Pericardium (tissue), 1 donor: ENCODE results near the genes SFT2D3, POLR2D, TUBA3E and POTEE.

DNA sequence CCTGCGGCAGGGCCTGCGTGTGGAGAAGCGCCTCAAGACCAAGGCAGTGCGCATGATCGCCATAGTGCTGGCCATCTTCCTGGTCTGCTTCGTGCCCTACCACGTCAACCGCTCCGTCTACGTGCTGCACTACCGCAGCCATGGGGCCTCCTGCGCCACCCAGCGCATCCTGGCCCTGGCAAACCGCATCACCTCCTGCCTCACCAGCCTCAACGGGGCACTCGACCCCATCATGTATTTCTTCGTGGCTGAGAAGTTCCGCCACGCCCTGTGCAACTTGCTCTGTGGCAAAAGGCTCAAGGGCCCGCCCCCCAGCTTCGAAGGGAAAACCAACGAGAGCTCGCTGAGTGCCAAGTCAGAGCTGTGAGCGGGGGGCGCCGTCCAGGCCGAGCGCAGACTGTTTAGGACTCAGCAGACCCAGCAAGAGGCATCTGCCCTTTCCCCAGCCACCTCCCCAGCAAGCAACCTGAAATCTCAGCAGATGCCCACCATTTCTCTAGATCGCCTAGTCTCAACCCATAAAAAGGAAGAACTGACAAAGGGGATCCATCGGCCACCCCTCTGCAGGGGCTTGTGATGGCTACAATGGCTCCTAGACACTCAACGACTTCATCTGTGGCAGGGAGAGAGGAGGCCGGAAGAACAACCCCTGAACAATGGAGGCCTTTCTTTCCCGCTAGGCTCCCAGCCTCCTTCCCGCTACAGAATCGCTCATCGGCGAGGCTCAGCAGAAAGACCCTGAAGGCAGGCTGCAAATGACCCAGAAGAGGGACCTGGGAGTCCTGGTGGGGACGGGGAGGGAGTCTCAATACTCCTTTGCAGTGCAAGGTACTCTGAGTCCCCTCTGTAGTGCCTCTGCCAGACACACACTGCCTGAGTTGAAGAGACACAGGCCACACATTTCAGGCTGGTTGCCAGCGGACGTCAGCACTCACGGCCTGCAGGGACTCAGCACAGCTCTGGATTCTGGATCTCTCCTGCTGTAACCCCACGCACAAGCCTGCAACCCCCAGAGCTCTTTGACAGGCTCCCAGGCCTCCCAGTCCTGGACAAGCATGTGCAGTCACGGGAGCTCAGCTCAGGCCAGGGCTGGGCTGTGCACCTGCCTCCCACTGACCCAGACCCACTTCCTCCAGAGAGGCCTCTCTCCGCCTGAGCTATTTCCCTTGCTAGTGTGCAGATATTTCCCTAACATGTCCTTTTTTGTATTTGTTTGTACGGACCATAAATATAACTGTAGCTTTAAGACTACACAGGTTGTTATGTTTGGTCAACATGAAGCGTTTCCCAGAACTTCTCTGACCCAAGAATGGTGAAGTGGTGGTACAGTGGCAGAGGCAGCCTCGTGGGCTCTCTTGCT is 5.9 kb downstream of the GPR17 start:
- RRBS, result no CpG with 5 or more reads among the region's 47 CpGs

GRCh38 chr2:127656966-127657795 is 11.2 kb downstream of the GPR17 start:
- RRBS, result no CpG with 5 or more reads among the region's 27 CpGs

DNA sequence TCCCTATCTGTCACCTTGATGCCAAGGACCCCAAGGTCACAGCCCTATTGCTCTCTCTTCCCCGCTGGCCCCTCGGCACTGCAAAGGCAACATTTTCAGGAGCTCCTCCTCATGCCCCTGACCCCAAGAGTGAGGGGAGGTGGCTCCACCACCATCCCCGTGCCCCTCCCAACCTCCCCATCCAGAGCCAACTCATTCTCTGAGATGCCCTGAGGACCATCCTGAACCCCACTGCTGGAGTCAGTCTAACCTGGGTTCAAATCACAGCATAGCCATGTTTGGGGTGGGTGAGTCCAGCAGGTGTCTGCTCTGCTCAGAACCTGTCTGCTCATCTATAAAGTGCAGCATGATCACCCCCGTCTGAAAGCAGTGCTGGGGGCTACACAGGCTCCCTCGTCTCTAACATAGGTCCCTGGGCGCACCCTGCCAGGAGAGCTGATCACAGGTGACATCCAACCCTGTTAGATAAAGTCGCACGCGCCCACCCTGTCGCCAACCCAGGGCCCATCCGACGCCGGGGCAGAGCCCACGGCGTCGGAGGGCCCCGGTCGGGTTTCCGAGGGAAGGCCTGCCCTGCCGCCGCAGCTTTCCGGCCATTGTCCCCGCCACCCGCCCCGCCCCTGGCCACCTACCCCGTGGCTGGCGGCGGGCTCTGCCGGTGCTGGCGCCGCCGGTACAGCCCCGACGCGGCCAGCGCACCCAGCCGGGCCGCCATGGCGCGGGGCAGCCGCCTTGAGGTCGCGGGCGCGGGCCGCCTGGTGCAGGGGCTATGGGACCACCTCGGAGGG is 11.5 kb downstream of the LIMS2 start:
- RRBS, result 8% methylated on average over 13 of the region's 47 CpGs

DNA sequence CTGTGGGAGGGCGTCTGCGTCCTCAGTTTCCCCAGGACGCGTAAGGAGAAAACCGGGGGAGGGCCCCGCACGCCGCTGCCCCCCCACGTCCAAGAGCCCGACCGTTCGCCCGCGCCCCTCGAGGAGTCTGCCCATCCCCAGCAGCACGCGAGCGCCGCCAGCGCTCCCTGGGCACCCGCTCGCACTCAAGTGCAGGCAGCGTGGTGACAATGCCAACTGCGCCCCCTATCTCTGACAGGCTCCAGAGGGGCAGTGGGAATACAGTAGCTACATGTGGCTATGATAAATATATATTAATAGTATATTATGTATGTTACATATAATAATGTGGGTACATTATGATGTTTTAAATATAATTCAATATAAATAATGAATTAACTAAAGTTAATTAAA is 5.6 kb upstream of the SFT2D3 start:
- RRBS, result no CpG with 5 or more reads among the region's 24 CpGs

DNA sequence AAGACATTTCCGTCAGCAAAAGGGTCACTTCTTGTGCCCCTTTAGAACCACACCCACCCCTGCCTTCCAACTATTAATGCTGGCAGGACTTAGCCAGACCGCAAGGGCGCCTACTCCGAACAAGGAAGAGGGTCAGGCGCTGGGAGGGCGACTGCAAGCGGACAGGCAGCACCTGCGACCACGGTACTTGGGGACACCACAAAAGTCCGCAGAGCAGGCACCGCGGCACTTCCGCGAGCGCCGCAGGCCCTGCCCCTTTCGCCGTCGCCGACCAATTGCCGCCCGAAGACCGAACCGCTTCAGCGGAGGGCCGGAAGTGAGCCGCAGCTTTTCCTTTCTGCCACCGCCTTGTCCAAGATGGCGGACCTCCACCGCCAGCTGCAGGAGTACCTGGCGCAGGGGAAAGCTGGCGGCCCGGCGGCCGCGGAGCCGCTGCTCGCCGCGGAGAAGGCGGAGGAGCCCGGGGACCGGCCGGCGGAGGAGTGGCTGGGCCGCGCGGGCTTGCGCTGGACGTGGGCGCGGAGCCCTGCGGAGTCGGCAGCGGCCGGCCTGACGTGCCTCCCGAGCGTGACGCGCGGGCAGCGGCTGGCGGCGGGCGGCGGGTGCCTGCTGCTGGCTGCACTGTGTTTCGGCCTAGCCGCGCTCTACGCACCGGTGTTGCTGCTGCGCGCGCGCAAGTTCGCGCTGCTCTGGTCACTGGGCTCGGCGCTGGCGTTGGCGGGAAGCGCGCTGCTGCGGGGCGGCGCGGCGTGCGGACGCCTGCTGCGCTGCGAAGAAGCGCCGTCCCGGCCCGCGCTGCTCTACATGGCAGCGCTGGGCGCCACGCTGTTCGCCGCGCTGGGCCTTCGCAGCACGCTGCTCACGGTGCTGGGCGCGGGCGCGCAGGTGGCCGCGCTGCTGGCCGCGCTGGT is at the start of gene SFT2D3:
TSS of gene SFT2D3 (plus strand) at position 326 of the 911 bp plus-strand sequence.
- RRBS, result 1% methylated on average over 39 of the region's 115 CpGs

DNA sequence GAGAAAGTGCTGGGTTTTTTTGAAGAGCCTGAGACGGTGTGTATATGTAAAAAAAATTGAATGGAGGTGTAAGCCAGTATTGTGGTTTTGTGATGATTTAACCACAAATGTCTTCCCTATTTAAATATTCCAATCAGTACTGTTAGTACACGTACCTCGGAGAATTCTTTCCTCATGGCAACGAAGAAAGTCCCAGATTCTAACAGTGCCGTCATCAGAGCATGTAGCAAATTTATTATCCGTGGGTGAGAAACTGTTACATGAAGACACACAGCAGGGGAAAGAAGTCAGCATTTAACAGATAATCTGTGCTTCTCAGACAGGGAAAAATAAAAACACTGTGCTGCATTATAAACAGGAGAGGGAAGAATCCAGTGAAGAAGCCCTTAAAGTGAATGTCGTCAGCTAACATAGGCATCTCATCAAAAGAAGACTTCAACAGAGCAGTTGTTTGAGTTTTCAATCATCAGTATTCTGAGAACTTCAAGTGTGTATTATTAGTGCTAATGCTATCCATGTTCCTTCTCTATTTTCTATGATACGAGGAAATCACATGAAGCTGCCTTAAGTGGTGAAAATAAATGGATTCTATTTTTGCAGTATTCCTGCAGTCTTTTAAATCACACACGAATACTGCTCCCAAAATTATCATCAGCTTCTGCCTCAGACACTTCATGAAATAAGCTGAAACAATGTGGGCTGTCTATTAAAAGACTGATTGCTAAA is 47.9 kb downstream of the WDR33 start:
- RRBS, result no CpG with 5 or more reads among the region's 9 CpGs

DNA sequence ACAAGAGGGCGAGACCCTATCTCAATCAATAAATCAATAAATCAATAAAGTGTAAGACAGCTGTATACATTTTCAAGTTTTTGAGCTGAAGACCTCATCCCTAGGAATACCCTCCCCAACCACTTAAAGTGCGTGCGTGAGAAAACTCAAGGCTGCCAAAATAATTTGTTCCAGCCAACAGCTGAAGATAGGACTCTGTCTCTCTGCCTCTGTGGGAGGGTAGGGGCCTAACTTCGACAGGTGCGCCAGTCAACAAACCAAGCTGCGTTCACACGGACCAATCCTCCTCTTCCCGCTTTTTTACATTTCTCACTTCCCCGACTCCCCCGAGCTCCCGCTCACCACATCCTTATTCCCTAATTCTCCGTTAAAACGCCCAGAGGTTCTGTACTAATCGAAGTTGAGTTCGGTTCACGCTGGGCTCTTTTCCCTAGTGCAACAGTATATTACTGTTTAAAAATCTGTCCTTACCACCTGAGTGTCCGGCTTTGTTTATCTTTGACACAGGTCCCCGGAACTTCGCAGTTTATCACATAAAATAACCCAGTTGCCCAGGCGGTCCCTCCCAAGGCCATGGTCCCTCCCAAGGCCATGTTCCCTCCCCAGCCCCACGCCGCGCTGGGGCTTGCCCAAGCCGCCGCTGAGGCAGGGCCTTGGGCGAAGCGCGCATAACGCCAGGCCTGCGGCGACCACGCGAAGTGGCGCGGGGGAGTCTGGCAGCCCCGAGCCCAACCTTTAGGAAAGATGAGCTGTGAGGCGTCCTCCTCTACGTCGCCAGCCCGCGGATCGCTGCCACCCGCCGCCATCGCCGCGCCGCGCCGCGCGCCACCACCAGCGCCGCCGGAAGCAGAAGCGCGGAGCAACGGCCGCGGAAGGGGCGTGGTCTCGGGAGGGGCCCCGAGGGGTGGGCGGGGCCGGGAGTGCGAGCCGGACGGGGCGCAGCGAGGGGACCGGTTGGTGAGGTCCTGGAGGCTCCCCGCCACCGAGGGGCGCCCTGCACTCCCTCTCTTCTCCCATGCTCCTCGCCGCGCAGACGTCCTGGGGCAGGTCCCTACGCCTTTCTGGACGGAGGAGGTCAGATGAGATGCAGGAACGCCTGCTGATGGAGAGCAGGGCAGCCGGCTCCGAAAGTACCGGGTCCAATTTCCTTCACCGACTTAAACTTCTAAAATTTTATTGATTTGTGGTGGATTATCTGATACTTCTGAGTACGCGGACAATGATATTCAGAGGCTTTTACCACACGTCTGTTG is at the start of gene POLR2D:
TSS of gene POLR2D (minus strand) at position 861 of the 1,253 bp plus-strand sequence.
- RRBS, result 2% methylated on average over 10 of the region's 88 CpGs

GRCh38 chr2:127893393-127894019 is 7.8 kb upstream of the AMMECR1L start:
- RRBS, result 48% methylated on average over 2 of the region's 7 CpGs

- RRBS, result no CpG with 5 or more reads among the region's 7 CpGs
These were observed 19.7 kb downstream of the SAP130 start for GRCh38 chr2:128008073-128008741.

GRCh38 chr2:128133004-128133395 is 42.0 kb downstream of the UGGT1 start:
- RRBS, result no CpG with 5 or more reads among the region's 3 CpGs

DNA sequence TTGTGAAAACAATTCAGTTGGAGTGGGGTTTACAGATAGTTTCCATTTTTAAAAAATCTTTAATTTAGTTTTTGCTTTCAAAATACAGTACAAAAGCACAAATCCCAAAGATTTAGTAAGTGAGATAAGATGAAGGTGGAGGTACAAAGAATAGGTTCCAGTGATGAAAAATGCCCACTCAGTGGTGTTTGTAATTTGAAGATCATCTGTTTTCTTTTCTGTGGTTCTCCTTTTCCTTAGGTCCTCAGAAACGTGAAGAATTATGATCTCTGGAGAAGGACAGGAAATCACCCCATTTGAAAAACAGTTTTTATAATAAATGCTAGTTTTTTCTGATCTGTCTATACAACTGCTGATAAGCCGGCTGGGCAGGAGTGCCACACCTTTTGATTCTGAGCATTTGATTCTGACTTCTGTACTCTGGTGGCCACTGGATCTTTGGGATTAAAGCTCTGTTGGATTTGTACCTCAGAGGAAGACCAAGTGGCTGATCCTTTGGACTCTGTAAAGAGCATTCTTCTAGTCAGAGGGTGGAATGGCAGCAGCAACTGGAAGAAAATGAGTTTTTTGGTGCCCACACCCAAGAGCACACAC is 98.6 kb downstream of the UGGT1 start:
- RRBS, result no CpG with 5 or more reads among the region's 2 CpGs

DNA sequence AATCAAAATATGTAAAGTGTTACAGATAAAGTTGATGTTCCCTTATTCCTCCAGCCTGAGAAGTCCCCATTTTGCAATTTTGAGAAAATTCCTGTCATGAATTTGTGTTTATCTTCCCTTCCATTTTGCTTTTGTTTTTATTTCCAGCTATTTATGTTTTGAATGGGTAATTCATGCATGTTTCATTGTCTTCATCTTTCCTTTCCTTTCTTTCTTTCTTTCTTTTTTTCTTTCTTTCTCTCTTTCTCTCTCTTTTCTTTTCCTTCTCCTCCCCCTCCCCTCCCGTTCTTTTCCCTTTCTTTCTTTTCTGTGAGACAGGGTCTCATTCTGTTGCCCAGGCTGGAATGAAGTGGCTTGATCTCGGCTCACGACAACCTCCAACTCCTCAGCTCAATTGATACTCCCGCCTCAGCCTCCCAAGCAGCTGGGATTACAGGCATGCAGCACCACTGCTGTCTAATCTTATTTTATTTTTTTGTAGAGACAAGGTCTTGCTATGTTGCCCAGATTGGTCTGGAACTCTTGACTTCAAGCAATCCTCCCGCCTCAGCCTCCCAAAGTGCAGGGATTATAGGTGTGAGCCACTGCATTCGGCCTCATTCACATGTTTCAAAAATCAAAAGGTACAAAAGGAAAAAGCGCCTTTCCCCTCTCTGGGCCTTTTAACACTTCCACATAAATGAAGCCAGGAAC is 59.5 kb downstream of the HS6ST1 start:
- RRBS, result no CpG with 5 or more reads among the region's 7 CpGs

GRCh38 chr2:128317170-128318263 is 1.2 kb downstream of the HS6ST1 start:
- RRBS, result 2% methylated on average over 37 of the region's 81 CpGs

- RRBS, result no CpG with 5 or more reads among the region's 10 CpGs
These were observed 78.0 kb upstream of the HS6ST1 start for GRCh38 chr2:128396598-128397059.

GRCh38 chr2:130154886-130155508 is 10.1 kb upstream of the CCDC74B start:
- RRBS, result 93% methylated on average over 4 of the region's 17 CpGs

DNA sequence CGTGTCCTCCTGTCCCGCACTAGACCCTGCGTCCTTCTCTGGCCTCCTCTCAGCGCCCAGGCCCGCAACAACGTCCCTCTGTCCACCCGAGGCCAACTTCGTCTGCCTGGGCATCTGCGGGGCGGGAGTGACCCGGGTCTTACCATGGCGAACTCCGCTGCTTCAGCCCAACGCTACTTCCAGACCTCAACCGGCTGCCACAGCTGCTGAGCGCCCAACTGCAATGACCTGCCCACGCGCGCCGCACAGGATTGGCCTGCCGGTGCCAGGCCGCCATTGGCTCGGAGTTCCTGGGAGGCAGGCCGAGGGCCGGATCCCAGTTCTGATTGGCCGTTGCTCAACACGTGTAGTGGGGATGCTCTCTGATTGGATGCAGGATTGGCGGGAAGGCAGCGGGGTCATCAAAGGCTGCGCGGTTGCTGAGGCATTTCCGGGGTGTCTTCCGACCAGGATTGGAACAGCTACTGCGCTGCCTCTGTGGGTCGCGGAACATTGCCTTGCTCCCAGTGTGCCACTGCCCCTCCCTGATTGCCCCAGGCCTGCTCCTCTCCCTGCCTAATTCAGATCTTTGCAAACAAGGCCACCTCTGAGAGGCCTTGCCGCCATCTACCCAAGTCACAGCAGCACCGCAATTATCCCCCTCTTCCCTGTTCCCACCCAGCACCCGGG is at the start of gene TUBA3E:
TSS of gene TUBA3E (minus strand) at position 225 of the 669 bp plus-strand sequence.
- RRBS, result no CpG with 5 or more reads among the region's 39 CpGs

DNA sequence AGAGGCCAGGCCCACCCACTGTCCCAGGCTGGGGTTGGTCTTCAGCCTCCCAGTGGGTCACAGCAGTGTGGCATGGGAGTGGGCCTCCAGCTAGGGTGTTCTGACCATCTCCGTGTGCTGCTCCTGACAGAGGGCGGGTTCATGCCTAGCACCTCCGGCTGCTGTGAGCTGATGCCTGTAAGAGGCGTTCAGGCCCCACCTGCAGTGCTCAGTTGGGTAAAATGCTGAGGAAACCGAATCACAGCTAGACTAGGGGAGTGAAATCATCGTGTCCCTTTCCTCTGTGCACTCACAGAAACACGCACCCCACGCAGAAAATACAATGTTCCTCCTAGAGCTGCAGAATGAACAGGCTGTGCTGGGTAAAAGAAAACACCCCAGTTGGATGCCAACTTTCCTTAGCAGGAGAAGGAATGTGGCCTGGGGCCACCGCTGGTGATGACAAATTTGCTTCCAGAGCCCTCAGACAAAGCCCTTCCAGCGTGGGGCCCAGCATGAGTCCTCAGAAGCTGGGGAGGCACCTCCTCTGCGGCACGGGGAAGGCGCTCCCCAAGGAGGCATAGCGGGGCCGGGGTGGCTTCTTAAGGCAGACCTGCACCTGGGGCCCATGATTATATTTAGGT is 16.4 kb upstream of the ARHGEF4 start:
- RRBS, result 24% methylated on average over 1 of the region's 15 CpGs

DNA sequence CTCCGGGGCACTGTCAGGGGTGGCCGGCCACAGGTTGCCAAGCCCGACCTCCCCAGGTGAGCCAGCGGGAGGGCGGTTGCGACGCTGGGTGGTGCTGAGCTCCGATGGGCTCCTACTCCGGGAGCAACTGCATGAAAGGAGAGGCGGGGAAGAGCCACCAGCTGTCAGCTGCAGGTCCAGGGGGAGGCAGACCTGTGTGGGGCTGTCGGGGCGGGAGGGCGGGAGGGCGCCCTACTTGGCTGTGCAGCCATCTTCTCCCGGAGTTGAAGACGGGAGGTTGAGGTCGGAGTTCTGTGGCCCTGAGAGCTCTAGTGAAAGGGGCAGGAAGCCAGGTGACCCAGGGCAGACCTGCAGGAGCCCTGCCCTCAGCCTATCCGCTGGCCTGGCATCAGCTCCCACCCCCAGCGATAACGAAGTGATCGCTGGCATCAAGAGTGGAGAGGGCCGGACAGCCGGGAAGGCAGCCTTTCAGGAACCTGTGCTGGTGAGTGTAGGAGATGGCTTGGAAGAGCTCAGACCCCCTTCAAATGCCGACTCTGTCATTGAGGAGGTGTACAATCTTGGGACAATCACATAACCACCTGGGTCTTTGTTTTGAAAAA is 1.0 kb downstream of the ARHGEF4 start:
- RRBS, result 2% methylated on average over 4 of the region's 24 CpGs

GRCh38 chr2:131045886-131046299 is 47.4 kb downstream of the FAM168B start:
- RRBS, result 38% methylated on average over 6 of the region's 13 CpGs

- RRBS, result no CpG with 5 or more reads among the region's 49 CpGs
These were observed at the start of gene POTEE for GRCh38 chr2:131208841-131210021. POTEE (plus strand) TSS chr2:131209536.